Umbilical cord (tissue), 2 donors: ENCODE measurements around the gene KIAA1755.

- RAMPAGE, long total RNA = no peak
Observed at GRCh38 chr20:37296888-37297864, 7.7 kb downstream of the MANBAL start.

DNA sequence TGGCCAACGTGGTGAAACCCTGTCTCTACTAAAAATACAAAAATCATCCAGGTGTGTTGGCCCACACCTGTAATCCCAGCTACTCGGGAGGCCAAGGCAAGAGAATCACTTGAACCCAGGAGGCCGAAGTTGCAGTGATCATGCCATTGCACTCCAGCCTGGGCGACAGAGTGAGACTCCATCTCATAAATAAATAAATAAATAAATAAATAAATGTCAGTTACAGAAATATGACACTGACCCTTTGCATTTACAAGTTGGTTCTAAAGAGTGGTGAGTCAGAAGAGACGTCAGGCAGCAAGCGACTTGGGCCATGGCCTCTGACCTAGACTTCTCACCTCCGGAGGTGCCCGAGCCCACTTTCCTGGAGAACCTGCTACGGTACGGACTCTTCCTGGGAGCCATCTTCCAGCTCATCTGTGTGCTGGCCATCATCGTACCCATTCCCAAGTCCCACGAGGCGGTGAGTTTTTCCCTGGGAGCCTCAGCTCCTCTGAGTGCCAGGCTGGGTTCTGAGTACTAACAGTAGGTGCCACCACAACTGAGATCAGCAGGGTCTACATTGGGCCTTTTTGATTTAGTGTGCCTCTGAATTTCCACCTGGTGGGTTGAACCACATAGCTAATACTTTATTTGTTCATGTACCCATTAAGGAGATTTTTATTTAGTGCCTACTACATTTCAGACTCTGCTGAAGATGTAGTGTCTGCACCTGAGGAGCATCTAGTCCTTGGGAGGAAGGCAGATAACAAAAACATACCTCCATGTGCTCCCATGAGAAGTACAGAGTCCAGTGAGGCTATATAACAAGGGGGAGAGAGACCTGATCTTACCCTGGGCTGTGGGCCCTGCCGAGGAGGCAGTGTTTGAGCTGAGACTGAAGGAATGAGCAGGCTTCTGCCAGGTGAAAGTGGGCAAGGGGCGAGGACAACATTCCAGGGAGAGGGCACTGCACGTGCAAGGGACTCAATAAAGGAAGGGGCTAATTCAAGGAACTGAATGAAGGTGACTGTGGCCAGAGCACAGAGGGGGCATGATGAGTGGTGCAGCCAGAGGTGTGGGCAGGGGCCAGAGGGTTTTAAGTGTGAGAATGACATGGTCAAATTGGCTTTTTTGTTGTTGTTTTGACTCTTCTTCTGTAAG is 11.9 kb downstream of the MANBAL start:
- RAMPAGE, long total RNA = no peak

DNA sequence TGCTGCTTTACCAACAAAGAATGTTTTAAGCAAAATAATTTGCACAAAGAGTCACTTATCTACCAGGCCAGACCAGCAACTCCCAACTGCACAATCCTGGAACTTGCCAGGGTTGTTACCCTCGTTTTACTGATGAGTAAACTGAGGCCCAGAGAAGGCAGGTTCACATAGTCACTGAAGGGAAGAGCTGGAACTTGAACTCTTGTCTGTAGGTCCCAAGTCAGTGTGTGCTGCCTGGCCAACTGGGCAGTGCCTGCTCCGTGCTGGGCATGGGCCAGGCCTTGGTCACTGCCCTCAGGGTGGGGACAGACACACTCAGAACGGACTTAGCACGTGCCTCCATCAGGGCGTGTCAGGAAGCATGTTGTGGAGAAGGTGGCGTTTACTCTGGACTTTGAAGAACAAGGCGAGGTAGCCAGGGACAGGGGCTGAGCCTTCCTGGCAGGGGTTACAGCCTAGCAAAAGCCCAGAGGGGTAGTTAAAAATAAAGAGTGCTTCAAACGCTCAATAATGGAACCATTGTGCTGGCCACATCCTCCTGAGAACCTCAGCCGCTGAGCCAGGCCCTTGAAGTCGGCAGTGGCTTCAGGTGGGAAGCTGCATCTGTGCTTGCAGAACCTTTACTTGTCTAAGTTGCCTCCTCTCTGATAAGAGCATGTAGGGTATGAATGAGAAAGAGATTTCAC is 2.4 kb upstream of the SRC start:
- RAMPAGE, long total RNA = no peak

DNA sequence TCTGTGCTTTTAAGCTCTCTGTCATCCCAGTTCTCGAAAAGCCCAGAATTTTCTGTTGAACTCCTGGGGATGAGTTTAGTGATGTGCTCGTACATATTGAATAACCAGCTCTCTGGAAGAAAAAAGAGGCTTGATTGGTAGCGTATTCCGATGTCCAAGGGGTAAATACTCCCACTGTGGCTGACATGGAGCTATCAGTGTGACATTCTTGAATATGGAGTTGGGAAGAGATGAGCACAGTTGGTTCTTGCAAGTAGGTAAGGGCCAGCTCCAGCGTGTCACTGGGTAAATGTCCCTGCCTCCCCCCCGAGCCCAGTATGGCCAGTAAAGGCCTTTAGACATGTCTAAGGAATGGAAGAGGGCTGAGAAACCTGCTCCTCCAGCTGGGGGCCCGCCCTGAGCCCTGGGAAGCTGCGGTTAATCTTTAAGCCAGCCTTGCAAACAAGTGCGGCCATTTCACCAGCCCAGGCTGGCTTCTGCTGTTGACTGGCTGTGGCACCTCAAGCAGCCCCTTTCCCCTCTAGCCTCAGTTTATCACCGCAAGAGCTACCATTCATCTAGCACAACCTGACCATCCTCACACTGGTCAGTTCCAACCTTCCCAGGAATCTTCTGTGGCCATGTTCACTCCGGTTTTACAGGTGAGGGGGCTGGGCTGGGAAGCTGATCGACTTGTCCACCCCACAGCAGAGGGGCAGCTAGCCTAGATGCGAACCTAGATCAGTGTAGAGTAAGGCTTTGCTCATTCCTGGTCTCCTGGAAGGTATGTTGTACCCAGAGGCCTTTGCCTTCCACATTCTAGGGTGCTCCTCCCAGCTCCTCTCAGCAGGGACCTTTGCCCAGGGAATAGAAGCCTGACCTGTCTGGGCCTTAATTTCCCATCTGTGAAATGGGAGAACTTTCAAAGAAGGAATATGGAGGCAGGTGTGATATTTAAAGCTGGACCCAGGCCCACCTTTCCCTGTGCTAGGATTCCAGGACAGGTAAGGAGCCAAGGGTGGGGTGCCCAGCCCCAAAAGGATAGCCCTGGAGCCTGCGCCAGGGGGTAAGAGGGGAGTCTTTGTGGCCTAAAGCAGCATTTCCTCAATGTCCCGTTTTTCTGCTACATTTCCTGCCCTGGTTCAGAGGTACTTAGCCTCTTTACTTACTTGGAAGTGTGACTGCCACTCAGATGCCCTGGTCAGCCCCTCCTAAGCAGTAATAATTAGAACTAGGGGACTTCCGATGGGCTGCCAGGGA is 1.3 kb upstream of the SRC start:
- RAMPAGE, long total RNA = no peak

DNA sequence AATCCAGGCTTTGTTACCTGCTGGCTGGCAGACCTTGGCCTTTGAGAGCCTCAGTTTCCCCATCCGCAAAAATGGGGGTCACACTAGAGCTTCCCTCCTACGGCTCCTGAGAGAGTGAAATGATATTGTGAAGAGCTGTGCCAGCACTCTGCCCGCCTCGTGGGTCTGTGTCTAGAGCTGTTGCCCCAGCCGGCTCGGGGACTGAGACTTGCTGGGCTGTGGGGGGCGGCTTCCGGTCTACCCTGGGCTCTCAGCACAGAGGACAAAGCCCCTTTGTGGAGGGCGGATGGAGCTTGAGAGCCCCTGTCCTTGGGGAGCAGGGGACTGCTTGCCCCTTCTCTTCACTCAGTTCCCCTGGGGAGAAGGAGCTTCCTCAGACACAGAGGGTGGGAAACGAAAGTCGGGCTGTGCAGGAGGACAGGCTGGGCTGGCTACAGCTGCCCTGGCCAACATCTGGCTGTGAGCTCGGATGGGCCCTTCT is 11.0 kb downstream of the SRC start:
- RAMPAGE, long total RNA = no peak

DNA sequence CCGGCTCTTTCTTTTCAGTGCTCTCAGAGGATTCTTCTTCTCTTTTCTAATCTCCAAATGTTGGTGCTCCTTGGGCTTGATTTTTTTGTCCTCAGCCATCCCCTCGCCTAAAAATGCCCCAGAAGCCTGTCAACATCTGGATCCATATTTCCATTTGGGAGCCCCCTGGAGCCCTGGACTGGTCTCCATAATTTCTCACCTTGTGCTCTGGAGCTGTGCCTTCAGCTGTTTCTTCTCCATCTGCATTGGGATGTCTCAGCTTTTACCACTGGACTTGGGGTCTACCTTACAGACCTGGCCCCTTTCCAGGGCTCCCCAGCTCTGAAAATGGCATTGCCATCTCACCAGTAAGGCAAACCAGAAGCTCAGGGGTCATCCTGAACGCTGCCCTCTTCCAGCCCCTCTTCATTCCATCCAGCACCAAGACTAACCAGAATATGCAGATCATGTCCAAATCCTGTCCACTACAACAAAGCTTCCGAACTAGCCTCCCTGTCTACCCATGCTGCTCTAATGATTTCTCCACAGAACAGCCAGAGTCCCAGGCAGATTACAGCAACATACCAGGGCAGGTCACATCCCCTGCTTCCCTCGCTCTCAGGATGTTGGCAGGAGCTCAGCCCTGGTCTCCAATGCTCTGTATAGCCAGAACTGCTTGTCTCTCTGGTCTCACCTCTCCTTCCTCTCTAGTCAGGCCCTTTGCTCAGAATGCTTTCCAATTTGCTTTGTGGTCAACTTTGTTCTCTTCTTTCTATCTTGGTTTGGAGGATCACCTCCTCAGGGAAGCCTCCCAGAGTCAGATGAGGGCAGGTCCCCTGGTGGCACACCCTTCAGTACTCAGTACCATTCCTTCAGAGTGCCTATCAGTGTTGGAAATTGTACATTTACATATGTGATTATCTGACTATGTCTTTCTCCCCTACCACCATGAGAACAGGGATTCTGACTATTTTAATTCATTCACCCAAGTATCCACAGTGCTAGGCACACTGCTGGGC is 17.6 kb upstream of the NNAT start:
- RAMPAGE, long total RNA = no peak

DNA sequence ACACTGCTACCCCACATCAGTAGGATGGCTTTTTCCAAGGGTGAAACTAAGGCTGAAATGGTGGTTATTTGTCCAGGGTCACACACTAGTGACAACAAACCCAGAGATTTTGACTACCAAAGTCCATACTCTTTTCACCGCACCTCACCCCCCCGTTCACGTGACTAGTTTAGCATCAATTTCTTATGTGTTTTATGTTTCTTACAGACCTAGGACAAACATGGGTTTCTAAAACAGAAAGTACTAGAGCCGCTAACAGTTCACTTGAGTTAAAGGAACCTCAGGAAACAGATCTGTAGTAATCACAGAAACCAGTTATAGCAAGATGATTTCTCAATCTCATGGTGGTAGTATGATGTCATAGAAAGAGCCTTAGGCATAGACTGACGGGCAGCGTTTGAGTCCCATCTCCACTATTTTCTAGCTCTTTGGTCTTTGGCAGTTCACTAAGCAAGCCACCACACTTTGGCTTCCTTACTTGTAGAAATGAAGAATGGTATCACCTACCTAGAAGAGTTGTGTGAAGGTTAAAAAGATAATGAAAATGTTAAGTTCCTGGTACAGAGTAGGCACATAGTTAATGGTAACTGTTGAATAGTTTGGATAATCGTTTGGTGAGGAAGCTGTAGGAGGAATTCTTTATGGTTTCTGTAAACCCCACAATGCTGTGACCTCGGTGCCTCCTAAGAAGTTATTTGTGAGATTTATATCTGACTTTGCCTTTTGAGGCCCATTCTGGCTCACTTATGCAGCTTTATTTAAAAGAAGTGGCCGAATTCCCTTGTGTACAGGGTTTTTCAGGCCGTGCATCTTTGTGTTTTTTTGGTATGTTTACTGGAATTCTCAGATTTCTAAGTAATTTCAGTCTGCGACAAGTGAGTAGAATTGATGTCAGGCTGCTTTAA is 21.3 kb downstream of the CTNNBL1 start:
- RAMPAGE, long total RNA = no peak

GRCh38 chr20:38067416-38067928 is 33.9 kb downstream of the RPRD1B start:
- RAMPAGE, long total RNA = no peak

DNA sequence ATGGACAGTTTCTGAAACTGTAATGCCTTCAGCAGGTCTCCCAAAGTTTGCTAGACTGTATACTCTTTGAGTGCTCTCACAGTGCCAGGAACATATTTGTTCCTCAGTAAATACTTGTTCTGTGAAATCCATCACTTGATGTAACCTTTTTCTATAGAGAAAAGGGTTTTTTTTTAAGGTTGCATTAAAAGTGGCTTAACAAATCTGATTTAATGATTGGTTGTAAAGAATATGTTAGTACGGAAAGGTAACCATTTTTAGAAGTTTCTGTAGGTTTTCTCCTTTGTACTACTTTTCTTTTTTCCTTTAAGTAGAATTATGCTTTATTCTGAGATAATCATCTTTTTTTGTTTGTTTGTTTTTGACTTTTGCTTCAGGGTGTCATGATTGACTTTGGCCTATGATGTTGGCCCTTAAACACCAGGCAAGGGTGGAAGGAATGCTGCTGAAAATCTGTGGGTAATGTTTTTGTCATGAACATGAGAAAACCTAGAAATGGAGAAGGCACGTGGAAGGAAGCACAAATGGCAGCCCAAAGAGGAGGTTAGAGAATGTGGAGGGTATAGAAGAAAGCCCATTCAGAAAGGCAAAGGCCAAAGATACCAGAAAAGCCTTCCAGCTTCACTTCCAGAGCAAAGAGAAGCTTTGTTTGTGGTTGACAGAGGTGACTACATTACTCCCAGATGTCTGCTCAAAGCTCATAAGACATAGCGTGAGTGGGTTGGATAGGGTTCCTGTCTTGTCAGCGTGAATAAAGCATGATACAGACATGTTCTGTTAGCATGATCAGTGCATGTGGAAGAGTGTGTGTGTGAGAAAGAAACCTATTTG is 36.5 kb downstream of the RPRD1B start:
- RAMPAGE, long total RNA = no peak

GRCh38 chr20:38073067-38074114 is 39.8 kb downstream of the RPRD1B start:
- RAMPAGE, long total RNA = no peak

DNA sequence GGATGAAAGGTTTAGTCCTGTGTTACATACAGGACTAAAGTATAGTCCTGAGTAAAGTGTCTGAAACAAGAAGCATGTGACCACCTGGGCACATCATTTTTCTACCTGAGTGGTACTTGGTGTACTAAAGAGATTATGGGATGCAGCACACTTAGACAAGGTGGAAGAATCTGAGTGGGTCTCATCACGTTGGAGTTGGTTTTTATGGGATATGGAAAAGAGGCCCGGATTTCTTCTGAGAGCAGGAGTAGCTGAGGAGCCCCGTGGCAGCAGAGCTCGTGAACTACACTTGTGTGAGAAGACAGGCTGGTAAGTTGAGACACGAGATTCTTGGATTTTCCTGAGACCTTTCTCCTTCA is 51.8 kb downstream of the RPRD1B start:
- RAMPAGE, long total RNA = start-site peak on the plus strand centred at position 70 of the sequence, 614 bp wide, 14 and 22 reads in 2 replicates

DNA sequence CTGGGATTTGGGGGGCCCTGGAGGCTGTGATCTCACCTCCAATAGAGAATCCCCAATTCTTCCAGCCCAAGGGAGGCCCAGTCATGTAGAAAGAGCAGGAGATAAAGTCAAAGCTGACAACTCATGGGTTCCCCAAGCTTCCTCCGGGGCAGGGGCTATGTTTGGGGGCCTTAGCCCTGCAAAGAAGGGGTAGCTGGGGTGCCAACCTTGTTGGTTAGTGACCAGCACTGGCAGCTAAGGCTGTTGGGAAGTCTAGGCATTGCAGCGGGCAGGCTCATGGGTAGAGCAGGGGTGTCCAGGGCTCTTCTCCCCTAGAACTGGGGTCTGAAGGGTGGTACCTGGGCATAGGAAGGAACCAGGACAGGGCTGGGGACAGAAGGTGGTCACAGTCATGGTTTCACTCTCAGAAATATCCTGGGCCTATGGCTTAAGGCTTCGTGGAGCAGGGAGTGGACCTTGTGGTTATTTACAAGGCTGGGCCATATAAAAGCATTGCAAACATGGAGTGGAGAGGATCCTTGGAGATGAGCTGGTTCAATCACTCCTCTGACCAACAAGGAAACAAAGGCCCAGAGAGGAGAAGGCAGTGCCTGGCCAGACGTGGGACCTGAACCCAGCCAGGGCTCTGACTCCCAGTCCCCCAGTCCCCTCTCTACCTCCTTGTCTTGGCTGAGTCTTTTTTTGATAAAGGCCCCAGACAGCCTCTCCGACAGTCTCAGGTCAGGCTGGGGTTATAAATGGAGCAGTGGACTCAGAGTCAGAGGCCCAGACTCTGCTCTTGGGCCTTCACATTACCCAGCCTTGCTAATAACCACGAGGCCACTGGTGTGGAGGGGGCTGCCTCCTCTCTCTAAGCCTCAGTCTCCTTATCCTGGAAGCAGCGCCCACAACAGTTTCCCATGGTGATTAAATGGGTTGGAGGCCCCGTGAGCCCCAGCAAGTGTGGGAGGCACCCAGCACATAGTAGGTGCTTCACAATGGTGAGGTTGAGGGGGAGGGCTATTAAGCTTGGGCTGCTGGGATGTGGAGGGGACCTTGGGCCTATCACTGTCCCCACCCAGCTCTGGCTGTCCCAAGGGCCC is 36.1 kb downstream of the TGM2 start:
- RAMPAGE, long total RNA = no peak

GRCh38 chr20:38156661-38157448 is 8.2 kb downstream of the TGM2 start:
- RAMPAGE, long total RNA = no peak

GRCh38 chr20:38167989-38168732 is 3.1 kb upstream of the TGM2 start:
- RAMPAGE, long total RNA = no peak

DNA sequence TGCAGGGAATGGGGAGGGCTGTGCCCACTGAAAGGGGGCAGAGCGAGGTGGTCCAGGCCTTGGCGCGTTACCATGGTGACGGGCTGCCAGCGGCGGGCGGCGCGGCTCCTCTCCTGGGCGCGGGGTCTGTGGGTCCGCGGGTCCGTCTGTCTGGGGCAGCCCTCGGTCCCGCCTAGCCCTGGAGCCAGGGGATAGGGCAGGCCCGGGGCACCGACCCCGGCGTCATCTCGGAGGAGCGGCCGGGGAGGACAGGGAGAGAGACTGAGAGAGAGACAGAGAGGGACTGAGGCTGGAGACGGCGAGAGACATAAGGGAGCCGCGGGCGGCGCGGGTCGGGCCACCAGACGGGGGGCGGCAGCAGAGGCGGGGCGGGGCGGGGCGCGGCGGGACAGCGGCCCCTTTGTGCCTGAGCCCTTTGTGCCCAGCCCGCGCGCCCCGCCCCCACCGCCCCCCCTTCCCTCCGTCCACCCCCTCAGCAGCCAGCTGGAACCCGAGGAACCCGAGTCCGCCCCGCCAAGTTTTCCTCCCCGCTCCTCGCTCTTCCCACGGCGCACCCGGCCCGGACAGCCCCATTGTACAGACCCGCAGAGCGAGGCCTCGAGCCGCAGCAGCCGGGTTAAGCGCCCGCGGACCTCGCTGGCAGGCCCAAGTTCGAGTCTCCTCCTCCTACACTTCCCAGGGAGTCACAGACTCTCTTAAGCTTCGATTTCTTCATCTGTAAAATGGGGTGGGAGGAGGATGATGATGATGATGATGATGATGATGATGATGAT is at the start of gene KIAA1755:
TSS of gene KIAA1755 (minus strand) at position 309 of the 773 bp plus-strand sequence.
- RAMPAGE, long total RNA = no peak

GRCh38 chr20:38343785-38344480 is 2.3 kb upstream of the LBP start:
- RAMPAGE, long total RNA = no peak

- RAMPAGE, long total RNA = no peak
Observed at GRCh38 chr20:38347650-38347917, 1.3 kb downstream of the LBP start.

DNA sequence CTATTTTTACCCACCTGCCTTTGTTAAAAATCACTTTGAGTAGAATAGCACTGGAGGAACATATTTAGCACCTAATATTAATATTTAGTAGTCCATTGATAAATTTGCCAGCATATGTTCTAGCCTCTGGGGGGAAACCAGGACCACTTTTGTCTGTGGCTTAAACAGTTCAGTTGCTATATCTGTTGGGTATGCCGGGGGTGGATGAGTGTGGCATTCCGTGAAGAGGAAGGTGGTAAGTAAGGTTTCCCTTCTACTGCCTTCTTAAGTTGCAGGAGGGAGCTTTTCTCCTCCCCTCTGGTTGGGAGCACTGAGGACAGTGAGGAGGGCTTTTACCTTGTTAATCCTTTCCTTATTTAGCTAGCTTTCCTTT is 3.7 kb upstream of the ADIG start:
- RAMPAGE, long total RNA = no peak

GRCh38 chr20:38578929-38579638 is 1.9 kb upstream of the ADIG start:
- RAMPAGE, long total RNA = no peak

DNA sequence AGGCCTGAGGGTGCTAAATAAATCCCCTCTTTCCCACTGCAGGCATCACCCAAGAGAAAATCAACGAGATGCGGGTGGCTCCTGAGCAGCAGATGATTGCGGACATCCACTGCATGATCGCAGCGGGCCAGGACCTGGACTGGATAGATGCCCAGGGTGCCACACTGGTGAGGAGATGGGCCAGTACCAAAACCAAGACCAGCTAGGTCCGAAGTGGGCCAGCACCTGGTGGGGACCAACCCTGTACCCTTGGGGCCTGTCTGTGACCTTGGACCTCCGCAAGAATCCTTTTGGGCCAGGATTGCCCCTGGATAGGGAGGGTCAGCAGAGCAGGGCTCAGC is 23.6 kb upstream of the FAM83D start:
- RAMPAGE, long total RNA = no peak